Gastrocnemius medialis (tissue), 3 donors: ENCODE measurements around the genes ZNRF1 and CNTNAP4.

GRCh38 chr16:74734008-74734920 lies 33.6 kb upstream of the MLKL start:
- PRO-cap: no peak
- RAMPAGE, long total RNA, 3 experiments: no peak in any of the 3 experiments

- PRO-cap: no peak
- RAMPAGE, long total RNA, 3 experiments: no peak in any of the 3 experiments
These were observed 2.6 kb downstream of the FA2H start for GRCh38 chr16:74771895-74772451.

- PRO-cap: no peak
- RAMPAGE, long total RNA, 3 experiments: no peak in any of the 3 experiments
These were observed 78.1 kb downstream of the WDR59 start for GRCh38 chr16:74906731-74907300.

DNA sequence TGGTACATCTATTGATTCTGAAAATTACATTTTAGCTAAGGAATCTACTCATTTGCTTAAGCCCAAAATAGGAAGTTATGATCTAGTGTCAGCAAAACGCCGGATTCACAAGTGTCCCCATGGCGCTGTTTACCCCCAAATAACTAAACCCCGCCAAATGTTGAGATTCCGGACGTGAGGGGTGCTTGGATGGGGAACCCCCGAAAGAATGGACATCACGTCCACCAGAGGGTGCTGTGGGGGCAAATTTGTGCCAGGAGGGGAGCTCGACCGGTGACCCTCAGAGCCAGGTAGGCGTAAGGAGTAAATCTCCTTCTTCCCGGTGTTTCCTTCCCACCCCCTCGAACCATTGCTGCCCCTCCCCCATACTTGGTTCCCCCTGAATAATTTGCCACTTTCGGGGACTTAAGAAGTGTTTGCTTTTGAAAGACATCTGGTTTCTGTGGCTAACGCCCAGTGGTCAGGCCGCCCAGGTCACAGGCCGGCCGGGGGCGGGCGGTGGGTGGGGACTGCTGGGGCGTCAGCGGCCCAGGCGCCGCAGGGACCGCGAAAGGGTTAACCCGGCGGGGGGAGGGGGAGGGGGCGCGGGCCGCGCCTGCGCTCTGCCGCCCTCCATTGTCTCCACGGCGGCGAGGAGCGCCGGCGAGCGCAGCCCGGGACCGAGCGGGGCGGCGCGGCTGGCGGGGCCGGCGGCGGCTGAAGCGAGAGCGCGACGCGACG lies at the start of gene ZNRF1:
Gene ZNRF1, plus strand, starts transcription at position 615 of the 720 bp plus-strand sequence.
- PRO-cap: bidirectional peak, plus-strand start at position 624 of the sequence, minus-strand start at position 444 of the sequence
- RAMPAGE, long total RNA, 3 experiments: no peak in any of the 3 experiments

- PRO-cap: no peak
- RAMPAGE, long total RNA, 3 experiments: no peak in any of the 3 experiments
These were observed 18.2 kb downstream of the LDHD start for GRCh38 chr16:75098360-75098842.

GRCh38 chr16:75109827-75110438 lies 6.6 kb downstream of the LDHD start:
- PRO-cap: bidirectional peak, plus-strand start at chr16:75110143, minus-strand start at chr16:75109879
- RAMPAGE, long total RNA, 3 experiments: no peak in any of the 3 experiments

GRCh38 chr16:75244927-75246008 lies 6.2 kb downstream of the BCAR1 start:
- PRO-cap: bidirectional peak, plus-strand start at chr16:75245760, minus-strand start at chr16:75245611
- RAMPAGE, long total RNA, 3 experiments: no peak in any of the 3 experiments

DNA sequence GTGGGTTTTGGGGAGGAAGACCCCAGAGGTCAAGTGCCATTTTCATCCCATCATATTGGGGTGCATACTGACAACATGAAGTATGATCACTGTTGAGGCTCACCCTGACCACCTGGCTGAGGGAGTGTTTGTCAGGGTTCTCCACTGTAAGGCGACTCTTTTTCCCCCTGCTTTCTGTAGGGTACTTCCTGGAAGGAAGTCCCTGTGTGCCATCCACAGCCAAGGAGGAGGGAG lies 18.2 kb upstream of the BCAR1 start:
- PRO-cap: no peak
- RAMPAGE, long total RNA, 3 experiments: no peak in any of the 3 experiments

- PRO-cap: bidirectional peak, plus-strand start at chr16:75305685, minus-strand start at chr16:75305450
- RAMPAGE, long total RNA, 3 experiments: no peak in any of the 3 experiments
These were observed 53.9 kb upstream of the BCAR1 start for GRCh38 chr16:75305065-75305996.

GRCh38 chr16:75506524-75507152 lies 11.4 kb upstream of the CHST6 start:
- PRO-cap: bidirectional peak, plus-strand start at chr16:75506861, minus-strand start at chr16:75506756
- RAMPAGE, long total RNA, 3 experiments: no peak in any of the 3 experiments

GRCh38 chr16:75541253-75541839 lies 5.4 kb upstream of the CHST5 start:
- PRO-cap: no peak
- RAMPAGE, long total RNA, 3 experiments: no peak in any of the 3 experiments

- PRO-cap: no peak
- RAMPAGE, long total RNA, 3 experiments: no peak in any of the 3 experiments
These were observed 2.7 kb downstream of the ADAT1 start for GRCh38 chr16:75620149-75620934.

DNA sequence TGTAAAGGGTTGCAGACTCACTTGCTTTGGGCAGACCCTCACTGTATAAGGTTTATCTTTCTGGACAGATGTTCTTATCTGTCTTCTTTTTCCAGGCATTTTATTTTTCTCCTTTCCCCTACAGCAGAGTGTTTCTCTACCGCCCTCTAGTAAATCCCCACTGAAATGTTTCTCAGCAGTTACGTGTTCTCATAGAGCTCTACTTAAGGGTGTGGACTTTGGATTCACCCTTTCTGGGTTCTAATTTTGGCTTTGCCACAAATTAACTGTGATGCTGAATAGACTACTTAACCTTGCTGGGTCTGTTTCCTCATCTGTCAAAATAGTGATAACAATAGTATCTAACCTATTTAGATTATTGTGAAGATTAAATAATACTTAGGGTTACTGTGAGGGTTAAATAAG lies 1.9 kb downstream of the ADAT1 start:
- PRO-cap: no peak
- RAMPAGE, long total RNA, 3 experiments: no peak in any of the 3 experiments

DNA sequence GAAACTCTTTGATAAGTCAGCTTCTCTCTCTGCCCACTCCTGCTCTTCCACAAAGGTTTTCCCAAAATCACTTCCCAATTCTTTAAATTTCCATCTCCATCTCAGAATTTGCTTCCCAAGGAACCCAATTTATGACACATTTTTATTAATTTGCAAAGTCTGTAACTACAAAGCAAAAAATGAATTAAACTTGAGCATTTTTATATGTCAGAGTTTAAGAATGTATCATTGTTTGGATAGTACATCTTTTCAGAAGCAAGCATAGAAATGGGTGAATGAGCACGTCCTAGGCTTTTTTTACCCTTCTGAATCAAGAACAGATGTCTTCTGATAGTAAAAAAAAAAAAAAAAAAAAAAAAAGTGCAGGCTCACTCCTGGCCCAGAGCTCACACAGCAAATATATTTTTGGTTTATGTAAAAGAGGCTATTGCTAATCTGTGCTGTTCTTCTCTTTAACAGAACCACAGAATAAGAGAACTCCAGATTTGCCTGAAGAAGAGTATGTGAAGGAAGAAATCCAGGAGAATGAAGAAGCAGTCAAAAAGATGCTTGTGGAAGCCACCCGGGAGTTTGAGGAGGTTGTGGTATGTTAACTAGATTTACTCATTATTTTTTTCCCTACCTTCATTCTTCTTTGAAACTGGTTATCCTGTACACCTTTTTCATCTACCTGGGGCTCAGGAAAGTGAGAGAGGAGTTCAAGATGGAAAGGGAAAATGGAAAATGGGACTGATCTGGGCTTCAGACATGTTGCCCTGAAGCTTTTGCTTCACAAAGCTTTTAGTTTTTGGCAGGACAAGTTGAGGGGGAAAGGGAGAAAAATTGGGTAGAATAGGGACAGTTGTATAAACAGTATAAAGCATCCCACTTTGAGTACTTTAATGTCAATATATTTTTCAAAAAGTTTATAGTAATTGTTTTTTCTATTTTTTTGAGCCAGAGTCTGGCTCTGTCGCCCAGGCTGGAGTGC lies 6.5 kb downstream of the TERF2IP start:
- PRO-cap: no peak
- RAMPAGE, long total RNA, 3 experiments: no peak in any of the 3 experiments

DNA sequence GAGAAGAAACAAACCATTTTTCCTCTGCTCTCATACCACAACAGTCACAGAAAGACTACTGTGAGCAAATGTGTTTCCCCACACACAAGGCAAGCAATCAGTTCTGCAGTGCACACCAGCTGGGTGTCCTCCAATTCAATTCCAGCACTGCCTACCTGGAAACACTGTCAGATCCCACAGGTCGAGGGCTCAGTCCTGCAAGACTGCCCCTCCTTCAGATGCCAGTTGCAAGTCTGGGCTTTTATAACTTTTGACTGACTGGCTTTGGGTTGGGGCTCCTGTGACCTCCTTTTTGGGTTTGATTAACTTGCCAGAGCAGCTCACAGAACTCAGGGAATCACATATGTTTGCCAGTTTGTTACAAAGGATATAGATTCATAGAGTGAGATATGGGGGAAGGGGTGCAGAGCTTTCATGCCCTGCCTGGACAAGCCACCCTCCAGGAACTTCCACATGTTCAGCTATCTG lies 14.3 kb downstream of the TERF2IP start:
- PRO-cap: no peak
- RAMPAGE, long total RNA, 3 experiments: no peak in any of the 3 experiments

DNA sequence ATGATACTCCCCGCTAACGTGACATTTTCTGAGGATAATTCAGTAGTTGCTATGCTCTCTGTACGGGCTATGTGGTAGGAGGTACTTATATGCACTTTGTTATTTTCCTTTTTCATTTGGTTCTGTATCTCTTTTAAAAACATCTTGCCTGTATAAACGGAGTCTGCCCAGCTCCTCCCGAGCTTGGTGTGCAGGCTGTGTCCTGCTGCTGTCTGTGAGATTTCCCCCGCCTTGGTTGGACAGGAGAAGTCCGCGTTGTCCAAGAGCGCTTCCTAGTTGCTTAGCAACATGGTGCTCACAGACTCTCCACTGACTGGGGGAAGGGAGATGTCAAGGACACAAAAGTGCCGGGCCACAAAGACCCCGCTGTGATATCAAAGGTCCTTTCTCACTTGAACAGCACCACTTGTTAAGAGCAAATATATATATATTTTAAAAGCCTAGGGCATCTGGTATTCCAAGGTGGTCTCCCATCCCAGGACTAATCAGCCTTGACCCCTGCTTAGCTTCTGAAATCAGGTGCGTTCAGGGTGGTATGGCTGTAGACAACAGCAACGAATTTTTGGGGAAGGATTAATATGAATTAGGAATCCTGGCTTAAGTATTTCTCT lies 134.4 kb upstream of the CPHXL start:
- PRO-cap: no peak
- RAMPAGE, long total RNA, 3 experiments: no peak in any of the 3 experiments

DNA sequence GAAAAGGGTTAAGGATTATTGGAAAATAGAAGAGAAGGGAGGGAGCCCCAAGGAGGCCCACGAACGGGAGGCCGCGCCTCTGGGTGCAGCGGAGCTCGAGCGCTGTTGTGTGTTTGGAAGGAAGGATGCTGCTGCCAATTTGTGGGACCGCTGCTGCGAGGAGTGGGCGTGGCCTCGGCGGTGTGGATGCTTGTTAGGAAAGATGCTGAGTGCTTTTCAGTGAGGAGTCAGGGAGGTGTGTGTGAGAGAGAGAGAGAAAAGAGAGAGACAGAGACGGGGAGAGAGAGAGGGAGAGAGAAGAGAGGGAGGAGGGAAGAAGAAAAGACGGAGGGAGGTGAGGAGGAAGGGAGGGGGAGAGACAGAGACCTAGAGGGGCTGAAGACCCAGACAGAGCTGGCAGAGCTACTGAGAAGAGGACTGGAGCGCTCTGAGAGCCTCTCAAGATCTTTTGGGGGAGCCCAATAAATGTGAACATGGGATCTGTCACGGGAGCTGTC lies at the start of gene CNTNAP4:
Gene CNTNAP4, plus strand, starts transcription at position 212 of the 497 bp plus-strand sequence.
- PRO-cap: no peak
- RAMPAGE, long total RNA, 3 experiments: no peak in any of the 3 experiments

GRCh38 chr16:76393509-76393795 lies 116.3 kb downstream of the CNTNAP4 start:
- PRO-cap: no peak
- RAMPAGE, long total RNA, 3 experiments: no peak in any of the 3 experiments

DNA sequence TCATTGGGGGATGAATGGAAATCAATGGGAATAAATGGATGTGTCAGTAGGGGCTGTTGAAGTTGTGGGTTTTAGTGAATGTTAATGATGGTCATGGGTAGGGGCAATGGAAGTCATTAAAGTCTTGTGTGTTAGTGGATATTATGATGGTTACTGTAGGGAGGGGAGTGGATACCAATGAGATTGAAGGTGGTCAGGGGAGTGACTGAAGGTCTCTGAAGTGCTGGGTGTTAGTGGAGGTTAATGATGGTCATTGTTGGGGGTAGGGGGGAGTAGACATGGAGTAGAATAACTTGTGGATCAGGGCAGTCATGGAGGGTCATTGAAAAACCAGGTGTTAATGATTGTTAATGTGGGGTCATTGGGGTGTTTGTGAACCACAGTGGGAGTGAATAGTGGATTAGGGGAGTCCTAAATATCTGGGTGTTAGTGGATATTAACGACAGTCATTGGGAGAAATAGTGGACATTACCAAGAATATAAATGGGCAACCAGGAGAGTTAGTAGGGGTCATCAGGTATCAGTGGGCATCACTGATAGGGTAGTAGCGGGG lies 1.5 kb downstream of the MON1B start:
- PRO-cap: no peak
- RAMPAGE, long total RNA, 3 experiments: no peak in any of the 3 experiments

DNA sequence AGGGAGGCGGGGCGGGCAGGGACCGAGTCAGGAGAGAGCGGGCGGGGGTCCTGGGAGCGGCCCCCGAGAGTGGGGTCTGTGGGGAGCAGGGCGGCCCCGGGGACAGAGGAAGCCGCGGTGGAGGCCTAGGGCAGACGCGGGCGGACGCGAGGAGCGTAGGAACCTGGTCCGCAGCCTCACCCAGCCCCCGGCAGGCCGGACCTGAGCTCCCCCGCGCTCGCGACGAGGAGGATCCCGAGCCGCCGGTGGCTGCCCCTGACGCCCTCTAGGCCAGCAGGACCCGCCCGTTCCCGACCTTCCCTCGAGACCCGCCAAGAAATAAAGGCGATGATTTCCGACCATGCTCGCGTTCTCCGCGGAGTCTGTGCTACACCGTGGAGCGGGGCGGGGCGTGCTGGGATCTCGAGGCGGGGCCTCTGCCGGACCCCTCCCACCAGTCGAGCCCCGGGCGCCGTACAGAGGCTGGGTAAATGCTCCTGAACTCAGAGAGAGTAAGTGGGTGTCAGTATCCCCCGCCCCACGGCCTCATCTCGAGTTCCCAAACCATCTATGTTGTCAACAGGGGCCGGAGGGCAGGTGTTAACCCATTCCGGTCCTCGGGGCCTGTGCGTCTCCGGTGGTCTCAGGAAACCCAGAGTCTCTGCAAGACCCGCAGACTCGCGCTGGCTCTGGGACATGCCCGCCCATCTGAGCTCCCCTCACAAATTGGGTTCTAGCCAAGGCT lies 13.6 kb downstream of the SYCE1L start:
- PRO-cap: unidirectional peak, minus-strand start at position 364 of the sequence
- RAMPAGE, long total RNA, 3 experiments: no peak in any of the 3 experiments